ENCODE measurements around a stretch of chr22.

GRCh38 chr22:35267870-35268270 lies 10.6 kb downstream of the HMGXB4 start:
- PRO-cap = unidirectional peak, minus-strand start at chr22:35268218
- RAMPAGE, long total RNA, 4 experiments = no peak in any of the 4 experiments

- PRO-cap = unidirectional peak, minus-strand start at chr22:35527217
- RAMPAGE, long total RNA, 4 experiments = no peak in any of the 4 experiments
These were observed 13.6 kb upstream of the RASD2 start for GRCh38 chr22:35526999-35527454.

- PRO-cap = bidirectional peak, plus-strand start at chr22:35540097, minus-strand start at chr22:35539951; bidirectional peak, plus-strand start at chr22:35540494, minus-strand start at chr22:35540354
- RAMPAGE, long total RNA, 4 experiments = start-site peak on the plus strand in 3 of 4 experiments, at chr22:35540471-35540547 at its widest, 9 to 84 reads per replicate
These were observed 666 bp upstream of the RASD2 start for GRCh38 chr22:35539768-35540562.

DNA sequence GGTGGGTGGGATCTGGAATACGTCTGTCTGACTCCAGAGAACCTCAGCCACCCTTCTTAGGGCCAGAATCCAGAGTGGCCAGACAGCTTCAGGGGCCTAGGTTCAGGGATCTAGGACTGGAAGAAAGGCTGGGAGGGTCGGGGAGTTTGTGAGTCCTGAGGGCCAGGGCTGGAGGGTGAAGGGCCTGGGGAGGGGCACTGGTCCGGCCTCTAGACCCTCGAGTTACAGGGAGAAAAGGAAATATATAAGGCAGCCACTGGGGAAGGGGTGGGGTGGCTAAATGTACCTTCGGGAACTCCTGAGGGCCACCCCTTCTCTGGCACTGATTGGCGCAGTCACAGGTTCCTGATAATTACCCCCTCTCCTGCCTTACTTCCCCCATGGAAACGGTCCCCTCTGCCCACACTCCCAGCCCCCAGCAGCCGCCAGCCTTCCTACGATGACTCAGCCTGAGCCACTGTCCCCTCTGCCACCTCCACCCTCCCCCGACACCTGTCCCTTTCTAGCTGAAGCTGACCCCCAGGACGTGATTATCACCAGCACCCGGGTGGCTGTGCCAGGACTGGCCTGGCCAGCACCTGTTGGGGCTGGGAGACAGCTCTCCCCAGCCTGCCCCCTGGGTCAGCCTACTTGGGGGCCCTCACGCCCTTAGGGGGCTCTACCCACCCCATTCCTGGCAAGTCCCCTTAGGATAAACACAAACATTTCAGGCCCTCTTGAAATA lies 26.3 kb downstream of the MB start:
- PRO-cap = no peak
- RAMPAGE, long total RNA, 4 experiments = no peak in any of the 4 experiments

DNA sequence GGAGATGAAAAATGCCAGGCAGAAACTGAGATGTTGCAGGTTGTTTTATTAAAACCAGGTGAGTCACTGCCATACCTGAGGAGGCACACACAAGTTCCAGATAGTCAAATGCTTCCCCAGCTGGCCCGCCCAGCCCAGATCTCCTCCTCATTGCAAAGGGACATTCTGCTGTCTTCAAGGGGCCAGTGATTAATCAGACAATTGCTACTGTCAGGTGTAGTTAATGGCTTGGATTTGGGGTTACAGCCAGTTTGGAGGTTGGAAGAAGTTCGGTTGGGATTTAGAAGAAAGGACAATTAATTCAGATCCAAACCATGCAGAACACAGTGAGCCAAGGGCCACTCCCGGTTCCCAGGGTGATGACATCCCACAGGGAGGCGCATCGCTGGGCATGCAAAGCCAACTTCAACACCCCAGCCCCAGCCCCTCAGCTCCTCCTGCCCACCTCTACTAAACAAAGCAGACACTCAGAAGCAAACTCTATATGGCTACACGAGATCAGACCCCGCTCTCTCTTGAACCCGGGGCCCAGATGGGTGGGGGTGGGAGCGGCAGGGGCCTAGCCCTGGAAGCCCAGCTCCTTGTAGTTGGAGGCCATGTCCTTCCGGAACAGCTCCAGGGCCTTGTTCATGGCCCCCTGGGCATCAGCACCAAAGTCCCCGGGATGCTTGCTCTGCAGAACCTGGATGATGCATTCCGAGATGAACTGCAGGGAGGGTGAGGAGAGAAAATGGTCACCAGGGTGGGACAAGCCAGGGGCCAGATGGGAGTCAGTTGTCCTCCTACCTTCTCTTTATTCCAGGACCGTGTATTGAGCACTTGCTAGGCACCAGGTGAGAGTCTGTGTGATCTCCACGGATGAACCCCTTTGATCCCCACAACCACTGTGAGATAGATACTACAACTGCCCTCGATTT lies 10.1 kb downstream of the MB start:
- PRO-cap = no peak
- RAMPAGE, long total RNA, 4 experiments = no peak in any of the 4 experiments

- PRO-cap = no peak
- RAMPAGE, long total RNA, 4 experiments = start-site peak on the minus strand in 2 of 4 experiments, at chr22:35838683-35838700 at its widest, 41 to 56 reads per replicate
These were observed 120.8 kb downstream of the APOL5 start for GRCh38 chr22:35838352-35838894.

GRCh38 chr22:35892181-35892699 lies 136.4 kb downstream of the RBFOX2 start:
- PRO-cap = unidirectional peak, plus-strand start at chr22:35892431
- RAMPAGE, long total RNA, 4 experiments = no peak in any of the 4 experiments

DNA sequence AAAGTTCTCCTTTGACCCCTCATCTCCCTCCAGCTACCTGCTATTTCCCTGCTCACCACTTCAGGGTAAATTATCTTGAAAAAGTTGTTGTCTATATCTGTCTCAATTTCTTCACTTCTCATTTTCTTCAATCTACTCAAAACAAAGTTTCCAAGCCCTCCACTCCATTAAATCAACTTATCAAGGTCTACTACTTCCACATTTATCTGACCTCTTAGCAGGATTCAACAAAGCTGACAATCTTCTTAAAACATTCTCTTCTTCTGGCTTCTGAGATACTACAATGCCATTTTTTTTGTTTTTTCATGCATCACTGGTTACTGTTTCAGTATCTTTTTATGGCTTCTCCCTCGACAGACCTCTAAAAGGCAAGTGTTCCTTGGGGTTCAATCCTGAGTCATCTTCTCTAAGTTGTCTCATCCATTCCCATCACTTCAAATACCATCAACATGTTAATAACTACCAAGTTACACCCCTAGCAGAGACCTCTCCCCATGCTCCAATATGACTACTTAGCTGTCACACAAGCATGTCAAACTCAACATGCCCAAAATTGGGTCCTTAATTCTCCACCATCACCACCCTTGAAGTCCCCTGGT lies 125.5 kb downstream of the RBFOX2 start:
- PRO-cap = no peak
- RAMPAGE, long total RNA, 4 experiments = no peak in any of the 4 experiments

GRCh38 chr22:36077150-36077738 lies 48.6 kb upstream of the RBFOX2 start:
- PRO-cap = unidirectional peak, minus-strand start at chr22:36077376
- RAMPAGE, long total RNA, 4 experiments = no peak in any of the 4 experiments

- PRO-cap = no peak
- RAMPAGE, long total RNA, 4 experiments = start-site peak on the minus strand in 3 of 4 experiments, at chr22:36293346-36293443 at its widest, 63 to 244 reads per replicate
These were observed 40.2 kb downstream of the APOL1 start for GRCh38 chr22:36293080-36293540.

DNA sequence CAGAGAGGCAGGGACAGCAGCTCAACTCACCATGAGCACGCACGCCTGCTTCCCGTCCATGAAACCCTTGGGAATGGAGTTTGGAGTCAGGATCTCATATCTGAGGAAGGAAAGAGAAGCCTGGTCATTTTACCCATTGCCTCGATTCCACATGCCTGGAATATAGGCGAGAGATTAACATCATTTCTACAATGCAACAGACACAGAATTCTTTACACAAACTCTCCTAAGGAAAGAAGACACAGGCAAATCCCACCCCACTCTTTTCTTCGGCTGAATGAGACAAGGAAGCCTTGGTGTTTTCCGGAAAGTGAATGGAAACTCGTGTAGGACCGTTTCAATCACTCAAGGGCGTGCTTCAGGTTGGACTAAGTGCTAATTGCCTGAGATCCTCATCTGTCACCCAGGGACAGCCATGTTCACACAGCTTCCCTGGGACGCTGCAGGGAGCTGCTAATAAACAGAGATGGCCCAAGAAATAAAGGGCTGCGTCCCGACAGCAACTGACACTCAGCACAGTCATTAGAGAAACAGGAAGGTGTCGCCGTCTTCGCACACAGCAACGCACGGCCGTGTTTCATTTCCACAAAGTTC lies 52.2 kb downstream of the APOL1 start:
- PRO-cap = no peak
- RAMPAGE, long total RNA, 4 experiments = no peak in any of the 4 experiments

DNA sequence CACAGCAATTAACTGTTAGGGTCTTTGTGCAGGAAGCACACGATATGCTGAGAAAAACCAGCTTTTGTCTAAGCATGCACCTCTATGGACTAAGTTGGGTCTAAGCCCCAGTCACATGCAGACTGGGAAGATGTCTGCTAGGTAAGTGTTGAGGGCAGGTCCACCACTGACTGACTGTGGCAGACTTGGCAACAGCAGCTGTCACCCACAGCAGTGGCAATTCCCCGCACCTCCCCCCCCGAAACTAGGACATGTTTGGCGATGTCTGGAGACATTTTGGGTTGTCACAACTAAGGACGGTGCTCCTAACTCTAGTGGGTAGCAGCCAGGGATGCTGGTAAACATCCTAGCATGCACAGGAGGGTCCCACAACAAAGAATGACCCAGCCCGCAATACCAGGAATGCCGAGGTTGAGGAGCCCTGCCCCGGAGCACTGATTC lies 58.2 kb downstream of the APOL1 start:
- PRO-cap = no peak
- RAMPAGE, long total RNA, 4 experiments = no peak in any of the 4 experiments

DNA sequence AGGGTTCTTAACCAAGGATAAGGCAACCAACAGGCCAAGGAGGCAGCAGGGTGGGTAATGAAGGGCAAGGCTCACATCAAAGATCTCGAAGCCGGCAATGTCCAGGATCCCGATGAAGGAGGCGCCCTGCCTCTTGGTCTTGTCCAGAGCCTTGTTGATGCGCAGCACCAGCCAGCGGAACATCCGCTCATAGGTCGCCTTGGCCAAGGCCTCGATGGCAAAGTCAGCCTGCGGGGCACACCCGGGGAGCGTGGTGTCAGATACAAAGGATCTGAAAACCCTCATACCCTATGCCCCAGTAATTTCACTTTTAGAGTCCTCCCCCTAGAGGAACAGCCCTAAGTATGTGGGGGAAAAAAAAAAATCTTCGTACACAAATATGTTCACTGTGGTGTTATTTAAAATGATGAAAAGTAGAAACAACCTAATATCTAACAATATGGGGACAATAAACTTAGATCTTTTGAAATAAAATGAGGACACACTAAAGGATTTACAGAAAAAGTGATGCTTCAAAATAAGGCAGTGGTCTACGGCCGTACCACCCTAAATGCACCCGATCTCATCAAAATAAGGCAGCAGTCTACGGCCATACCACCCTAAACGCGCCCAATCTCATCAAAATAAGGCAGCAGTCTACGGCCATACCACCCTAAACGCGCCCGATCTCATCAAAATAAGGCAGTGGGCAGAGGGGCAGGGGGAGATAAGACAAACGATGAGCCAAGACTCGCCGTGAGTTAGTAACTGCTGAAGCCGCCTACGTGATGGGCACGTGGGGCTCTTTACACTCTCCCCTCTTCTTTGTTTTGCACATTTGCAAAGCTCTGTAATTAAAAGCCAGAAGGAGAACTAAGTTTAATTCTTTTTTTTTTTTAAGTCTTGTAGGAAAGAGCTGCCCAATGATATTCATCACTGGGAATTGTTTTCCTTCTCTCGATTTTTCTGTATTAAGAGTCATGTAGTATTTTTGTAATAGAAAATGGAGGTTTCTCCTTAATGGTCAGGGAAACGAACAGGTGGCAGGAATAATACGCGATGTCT lies 63.8 kb downstream of the APOL1 start:
- PRO-cap = no peak
- RAMPAGE, long total RNA, 4 experiments = no peak in any of the 4 experiments

GRCh38 chr22:36323749-36324468 lies 63.9 kb downstream of the MYH9 start:
- PRO-cap = no peak
- RAMPAGE, long total RNA, 4 experiments = no peak in any of the 4 experiments

GRCh38 chr22:36325871-36326524 lies 61.8 kb downstream of the MYH9 start:
- PRO-cap = no peak
- RAMPAGE, long total RNA, 4 experiments = no peak in any of the 4 experiments

GRCh38 chr22:36326525-36327483 lies 61.0 kb downstream of the MYH9 start:
- PRO-cap = no peak
- RAMPAGE, long total RNA, 4 experiments = no peak in any of the 4 experiments

GRCh38 chr22:36330324-36331418 lies 57.1 kb downstream of the MYH9 start:
- PRO-cap = bidirectional peak, plus-strand start at chr22:36330809, minus-strand start at chr22:36330757
- RAMPAGE, long total RNA, 4 experiments = no peak in any of the 4 experiments

DNA sequence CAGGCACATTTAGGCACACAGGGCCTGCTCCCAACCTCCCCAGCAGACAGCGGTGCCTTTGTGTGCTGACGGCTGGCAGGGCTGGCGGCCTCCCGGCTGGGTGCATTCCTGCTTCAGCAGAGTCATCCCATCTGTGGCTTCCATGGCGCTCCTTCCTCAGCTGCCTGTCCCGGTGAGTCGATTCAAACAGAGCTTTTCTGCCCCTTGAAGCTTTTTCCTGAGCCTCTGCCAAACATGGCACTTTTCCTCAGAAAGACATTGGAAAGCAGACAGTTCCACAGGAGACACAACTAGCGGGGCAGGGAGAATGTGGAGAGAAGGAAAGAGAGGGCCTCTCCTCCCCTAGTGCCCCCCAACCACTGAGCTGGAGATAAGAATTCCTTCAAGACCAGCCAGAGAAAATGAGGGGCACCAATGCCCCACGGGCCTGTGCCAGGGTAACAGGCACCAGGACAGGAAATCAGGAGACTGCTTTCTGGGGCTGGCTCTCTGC lies 52.4 kb downstream of the MYH9 start:
- PRO-cap = no peak
- RAMPAGE, long total RNA, 4 experiments = no peak in any of the 4 experiments

DNA sequence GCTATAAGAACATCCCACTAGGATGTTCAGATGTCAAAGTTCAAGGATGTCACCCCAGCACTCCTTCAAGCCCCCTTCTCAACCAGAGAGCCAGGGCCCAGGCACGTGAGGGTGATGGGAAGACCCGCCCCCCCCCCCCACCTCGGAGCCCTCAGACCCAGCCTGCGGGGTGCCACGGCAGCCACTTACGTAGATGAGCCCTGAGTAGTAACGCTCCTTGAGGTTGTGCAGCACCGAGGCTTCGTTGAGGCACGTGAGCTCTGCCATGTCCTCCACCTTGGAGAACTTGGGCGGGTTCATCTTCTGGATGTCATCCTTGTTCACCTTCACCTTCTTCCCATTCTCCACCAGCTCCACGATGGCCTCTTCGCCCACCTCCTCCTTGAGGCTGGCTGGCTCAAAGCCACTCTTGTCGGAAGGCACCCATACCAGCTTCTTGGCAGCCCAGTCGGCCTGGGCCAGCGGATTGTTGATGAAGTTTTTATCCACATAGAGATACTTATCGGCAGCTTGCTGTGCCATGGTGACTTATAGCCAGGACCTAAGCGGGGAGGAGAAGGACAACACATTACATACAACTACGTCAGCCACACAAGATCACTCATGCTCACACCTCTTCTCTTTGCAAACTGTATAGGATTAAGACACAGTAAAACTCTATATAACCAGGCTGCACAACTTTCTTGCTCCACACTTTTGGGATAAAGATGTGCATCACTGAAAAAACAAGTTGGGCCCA lies 38.9 kb downstream of the MYH9 start:
- PRO-cap = no peak
- RAMPAGE, long total RNA, 4 experiments = start-site peak on the minus strand in 2 of 4 experiments, centred at positions 437 to 457 of the sequence, 109 to 142 reads per replicate

DNA sequence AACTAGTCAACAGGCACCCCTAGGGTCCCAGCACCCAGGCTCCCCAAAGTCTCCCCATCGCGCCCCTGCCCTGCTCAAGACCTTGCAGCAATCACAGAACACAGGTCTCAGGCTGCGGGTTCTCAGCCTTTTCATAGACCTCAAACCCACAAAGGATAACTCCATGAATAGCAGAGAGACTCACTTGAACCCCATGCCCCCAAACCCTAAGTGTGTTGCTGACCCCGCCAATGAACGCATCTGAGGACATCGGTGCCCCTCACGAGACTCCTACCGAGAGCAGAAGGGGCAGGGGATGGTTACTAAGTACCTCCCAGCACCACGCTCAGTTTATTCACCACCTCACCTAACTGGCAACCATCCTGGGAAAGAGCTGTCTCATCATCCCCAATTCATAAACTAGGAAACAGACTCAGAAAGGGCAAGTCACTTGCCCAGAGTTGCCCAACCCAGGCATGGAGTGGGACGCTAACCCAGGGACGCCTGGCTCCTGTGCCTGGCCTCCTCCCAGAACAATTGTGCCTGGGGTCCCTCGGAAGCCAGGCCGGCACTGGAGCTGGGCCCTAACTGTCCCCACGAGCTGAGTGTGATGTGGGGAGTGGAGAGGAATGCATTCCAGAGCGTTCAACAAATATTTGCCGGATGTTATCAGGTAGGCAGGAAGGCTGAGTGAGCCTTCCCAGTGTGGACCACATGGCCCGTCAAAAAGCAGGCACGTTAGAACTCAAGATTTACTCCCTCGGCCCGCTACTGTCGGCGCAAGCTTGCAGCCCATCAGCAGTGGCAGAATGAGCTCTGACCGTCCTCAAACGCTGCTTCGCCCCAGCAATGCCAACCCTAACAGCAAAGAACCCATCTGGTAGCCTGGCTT lies 35.9 kb downstream of the MYH9 start:
- PRO-cap = no peak
- RAMPAGE, long total RNA, 4 experiments = start-site peak on the minus strand in 1 of 4 experiments, centred at position 183 of the sequence, 7 reads per replicate